ENCODE data around the genes SP7 and AMHR2.

DNA sequence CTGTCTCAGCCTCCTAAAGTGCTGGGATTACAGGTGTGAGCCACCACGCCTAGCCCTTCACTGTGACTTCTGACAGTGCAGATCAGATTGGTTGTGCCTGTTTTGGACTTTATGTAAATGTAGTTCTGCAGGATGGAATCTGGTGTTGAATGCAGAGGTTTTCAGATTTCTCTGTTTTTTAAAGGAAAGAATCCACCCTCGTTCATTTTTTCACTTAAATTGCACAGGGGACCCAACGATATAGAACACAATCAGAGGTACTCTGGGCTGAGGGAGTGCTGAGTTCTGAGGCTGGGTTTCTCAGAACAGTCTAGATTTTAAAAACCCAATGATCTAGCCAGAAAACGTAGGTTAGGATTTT, 6.8 kb downstream of the NR4A1 start:
- PRO-cap, 4 experiments = peak in 2 of 4 experiments; most common plus-strand start position 120 of the sequence (in 2)
- RAMPAGE, long total RNA, 2 experiments = no peak in any of the 2 experiments
- RRBS = no CpG with 5 or more reads among the region's 4 CpGs

DNA sequence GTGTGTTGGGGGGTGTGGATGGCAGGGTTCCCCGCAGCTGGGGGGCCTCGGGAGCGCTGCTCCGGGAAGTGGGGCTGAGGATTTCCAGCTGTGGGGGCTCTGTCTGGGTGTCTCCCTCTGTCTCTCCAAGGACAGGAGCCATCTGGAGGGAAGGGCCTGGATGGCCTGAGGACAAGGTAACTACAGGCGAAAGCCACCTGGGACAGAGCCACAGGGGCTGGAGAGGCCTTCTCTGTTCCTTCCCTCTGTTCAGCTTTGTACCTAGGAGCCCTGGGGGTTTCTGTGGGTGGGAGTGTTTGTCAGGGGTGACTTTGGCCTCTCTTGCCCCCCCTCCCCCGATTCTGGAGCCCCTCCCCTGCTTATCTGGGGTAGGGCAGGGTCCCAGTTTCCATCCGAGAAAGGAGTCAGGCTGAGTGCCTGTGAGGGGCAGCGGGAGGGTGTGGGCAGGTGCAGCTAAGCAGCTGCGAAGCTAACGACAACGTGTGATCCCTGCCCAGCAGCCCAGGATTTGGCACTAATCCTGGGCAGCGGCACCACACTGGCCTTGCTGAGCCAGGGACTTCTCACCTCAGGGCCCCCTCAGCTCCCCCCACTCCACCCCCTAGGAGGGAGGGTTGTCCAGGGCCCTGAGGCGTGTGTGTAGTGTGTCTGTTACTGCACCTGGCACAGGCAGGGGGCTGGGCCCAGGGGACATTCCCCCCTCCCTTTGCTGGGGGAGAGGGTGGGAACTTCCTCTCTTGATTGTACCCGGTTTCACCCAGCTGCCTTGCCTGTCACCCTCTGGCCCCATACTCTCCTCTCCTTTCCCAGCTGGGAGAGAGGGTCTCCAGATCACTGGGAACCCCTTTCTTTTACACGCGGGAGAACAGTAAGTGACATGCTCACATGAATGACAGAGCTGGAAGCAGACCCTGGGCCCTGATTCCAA, 1.7 kb downstream of the SMIM41 start:
- PRO-cap, 4 experiments = no peak in any of the 4 experiments
- RAMPAGE, long total RNA, 2 experiments = no peak in any of the 2 experiments
- RRBS = no CpG with 5 or more reads among the region's 16 CpGs

- PRO-cap, 4 experiments = peak in 3 of 4 experiments; most common plus-strand start chr12:52152314 (in 3); most common minus-strand start chr12:52152230 (in 2)
- RAMPAGE, long total RNA, 2 experiments = no peak in any of the 2 experiments
- RRBS = 4% methylated on average over 20 of the region's 68 CpGs
Measured at GRCh38 chr12:52151481-52152721, 39.9 kb downstream of the KRT80 start.

DNA sequence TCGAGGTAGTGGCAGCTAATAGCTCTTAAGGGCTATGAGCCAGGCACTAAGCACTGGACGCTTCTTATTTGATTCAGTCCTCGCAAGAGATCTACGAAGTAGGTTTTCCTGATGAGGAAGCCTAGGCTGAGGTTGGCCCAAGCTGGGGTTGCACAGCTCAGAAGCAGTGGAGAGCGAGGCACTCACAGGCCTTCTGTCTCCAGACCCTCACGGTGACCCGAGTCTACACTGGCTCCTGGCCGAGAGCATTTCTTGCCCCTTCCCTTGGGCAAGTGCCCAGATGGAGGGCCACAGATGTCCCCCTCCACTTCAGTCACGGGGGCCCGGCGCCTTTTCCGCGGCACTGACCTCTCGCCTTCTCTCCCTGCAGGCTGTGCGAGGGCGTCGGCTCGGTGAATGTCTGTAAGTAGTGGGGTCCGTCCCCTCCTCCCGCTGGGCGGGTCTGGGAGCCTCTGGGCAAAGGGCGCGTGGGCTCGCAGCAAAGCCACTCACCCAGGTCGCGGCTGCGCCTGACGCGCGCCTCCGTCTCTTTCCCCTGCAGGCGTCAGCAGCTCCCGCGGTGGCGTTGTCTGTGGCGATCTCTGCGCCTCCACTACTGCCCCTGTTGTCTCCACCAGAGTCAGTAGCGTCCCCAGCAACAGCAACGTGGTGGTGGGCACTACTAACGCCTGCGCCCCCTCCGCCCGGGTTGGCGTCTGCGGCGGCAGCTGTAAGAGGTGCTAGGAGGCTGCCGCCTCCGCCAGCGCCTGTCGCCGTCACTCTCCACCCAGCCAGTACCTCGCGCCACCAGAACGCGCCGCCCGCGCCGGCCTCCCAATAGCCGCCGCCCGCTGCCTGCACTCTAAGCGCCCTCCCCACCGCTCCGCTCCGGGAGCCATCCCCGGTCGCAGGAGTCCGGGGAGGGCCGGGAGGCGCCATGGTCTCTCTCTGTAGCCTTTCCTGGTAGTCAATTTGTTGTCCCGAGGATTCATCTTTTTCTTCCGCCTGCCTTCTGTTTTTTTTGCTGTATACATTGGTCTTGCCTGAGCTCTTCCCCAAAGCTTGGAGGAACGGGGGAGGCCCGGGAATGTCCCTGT, 13.0 kb downstream of the KRT83 start:
- PRO-cap, 4 experiments = peak in 2 of 4 experiments; most common plus-strand start position 773 of the sequence (in 1); most common minus-strand start position 757 of the sequence (in 2)
- RAMPAGE, long total RNA, 2 experiments = no peak in any of the 2 experiments
- RRBS = 3% methylated on average over 8 of the region's 75 CpGs

DNA sequence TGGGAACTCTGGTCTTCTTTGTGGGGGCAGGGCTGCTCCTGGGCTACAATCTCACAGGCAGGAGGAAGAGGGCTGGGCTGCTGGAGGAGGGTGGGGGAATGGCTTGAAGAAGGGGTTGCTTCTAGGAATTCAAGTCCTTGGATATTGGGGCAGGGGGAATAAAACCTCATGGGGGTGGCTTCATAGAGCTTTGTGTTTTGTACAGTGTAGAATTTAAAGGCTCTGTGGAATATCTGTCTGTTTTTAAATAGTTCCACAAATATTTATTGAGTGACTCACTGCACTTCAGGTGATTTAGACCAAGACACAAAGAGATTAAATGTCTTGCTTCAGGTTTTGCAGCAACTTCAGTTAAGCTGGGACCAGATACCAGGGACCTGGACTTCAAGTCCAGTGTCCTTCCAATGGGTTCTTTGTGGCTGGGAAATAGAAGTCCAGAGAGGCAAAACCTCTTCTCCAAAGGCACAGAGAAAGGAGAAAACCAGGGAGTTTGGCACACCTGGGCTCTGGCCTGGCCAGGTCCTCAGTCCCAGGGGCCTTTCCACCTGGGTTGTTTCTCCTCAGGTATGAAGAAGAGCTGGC, 21.6 kb downstream of the KRT85 start:
- PRO-cap, 4 experiments = no peak in any of the 4 experiments
- RAMPAGE, long total RNA, 2 experiments = no peak in any of the 2 experiments

- PRO-cap, 4 experiments = no peak in any of the 4 experiments
- RAMPAGE, long total RNA, 2 experiments = no peak in any of the 2 experiments
- RRBS = no CpG with 5 or more reads among the region's 14 CpGs
Measured at GRCh38 chr12:52522253-52523294, 2.4 kb upstream of the KRT5 start.

DNA sequence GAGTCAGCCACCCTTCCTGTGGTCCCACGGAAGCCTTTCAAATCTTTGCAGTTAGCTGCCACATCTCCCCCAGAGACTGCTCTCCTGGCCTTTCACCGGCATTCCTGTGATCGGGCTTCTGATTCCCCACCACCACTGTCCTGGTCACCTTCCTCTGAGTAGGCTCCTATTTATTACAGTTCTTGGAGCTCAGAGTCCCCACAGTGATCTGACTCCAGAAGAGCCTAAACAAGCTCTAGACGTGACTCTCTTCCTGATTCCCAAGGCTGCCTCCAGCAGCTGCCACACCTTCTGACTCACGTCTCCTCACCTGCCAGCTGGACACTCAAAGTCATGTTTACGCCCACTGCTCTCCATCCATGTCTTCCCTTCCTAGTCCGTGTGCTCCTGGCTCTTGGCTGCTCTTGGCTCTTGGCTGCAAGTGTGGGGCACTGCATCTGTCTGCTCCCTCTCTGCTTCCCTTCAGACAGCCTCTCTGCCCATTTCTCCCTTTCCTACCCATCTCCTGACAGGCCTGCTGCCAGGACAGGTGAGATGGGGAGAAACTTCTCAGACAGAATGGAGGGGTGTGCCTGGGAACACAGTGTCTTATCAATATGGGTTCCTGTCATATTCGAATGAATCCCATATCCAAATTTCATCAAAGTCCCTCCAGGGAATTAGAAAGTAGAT, 7.7 kb upstream of the KRT1 start:
- PRO-cap, 4 experiments = no peak in any of the 4 experiments
- RAMPAGE, long total RNA, 2 experiments = no peak in any of the 2 experiments
- RRBS = no CpG with 5 or more reads among the region's 8 CpGs

GRCh38 chr12:52768816-52769283, 8.3 kb downstream of the KRT76 start:
- PRO-cap, 4 experiments = peak in 1 of 4 experiments; most common minus-strand start chr12:52769017 (in 1)
- RAMPAGE, long total RNA, 2 experiments = no peak in any of the 2 experiments
- RRBS = no CpG with 5 or more reads among the region's 9 CpGs

- PRO-cap, 4 experiments = no peak in any of the 4 experiments
- RAMPAGE, long total RNA, 2 experiments = no peak in any of the 2 experiments
- RRBS = no CpG with 5 or more reads among the region's 6 CpGs
Measured at GRCh38 chr12:52859988-52860735, 11.4 kb upstream of the KRT78 start.

- PRO-cap, 4 experiments = no peak in any of the 4 experiments
- RAMPAGE, long total RNA, 2 experiments = no peak in any of the 2 experiments
- RRBS = no CpG with 5 or more reads among the region's 13 CpGs
Measured at GRCh38 chr12:52870252-52870901, 21.6 kb upstream of the KRT78 start.

DNA sequence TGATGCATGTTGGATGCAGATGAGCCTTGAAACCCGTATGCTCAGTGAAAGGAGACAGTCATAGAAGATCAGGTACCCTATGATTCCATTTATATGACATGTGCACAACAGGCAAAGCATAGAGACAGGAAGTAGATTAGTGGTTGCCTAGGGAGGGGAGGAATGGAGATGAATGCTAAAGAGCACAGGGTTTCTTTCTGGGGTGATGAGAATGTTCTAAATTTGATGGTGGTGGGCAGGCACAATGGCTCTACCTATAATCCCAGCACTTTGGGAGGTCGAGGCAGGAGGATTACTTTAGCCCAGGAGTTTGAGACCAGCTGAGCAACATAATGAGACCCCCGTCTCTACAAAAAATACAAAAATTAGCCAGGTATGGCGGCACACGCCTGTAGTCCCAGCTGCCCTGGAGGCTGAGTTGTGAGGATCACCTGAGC, 3.6 kb upstream of the KRT8 start:
- PRO-cap, 4 experiments = no peak in any of the 4 experiments
- RAMPAGE, long total RNA, 2 experiments = no peak in any of the 2 experiments
- RRBS = no CpG with 5 or more reads among the region's 5 CpGs

DNA sequence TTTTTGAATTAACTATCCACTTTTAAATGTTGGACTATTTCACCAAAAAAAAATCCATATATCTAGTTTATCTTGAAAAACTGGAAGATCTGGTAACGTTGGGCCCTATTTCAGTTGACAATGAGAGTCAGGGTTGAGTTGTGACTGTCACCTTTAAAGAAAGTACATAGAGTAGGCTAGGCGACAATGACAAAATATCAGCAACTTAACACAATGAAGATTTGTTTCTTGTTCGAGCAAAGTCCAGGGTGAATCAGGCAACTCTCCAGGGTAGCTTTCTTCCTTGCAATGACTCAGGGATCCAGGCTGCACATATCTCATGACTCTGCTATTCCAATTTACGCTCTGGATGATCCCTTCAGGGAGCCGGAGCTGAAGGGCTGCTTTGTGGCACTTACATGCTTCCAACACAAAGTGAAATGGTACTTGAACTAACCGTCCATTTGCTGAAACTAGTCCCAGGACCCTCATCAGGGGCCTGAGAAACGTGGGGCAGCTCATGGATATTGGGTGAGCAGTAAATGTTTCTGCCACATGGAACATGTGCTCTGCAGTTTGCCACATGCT, 13.2 kb upstream of the EIF4B start:
- PRO-cap, 4 experiments = no peak in any of the 4 experiments
- RAMPAGE, long total RNA, 2 experiments = no peak in any of the 2 experiments
- RRBS = no CpG with 5 or more reads among the region's 7 CpGs

- PRO-cap, 4 experiments = no peak in any of the 4 experiments
- RAMPAGE, long total RNA, 2 experiments = no peak in any of the 2 experiments
- RRBS = no CpG with 5 or more reads among the region's 4 CpGs
Measured at GRCh38 chr12:53048079-53048466, 1.8 kb upstream of the TNS2 start.

- PRO-cap, 4 experiments = peak in 2 of 4 experiments; most common plus-strand start chr12:53061678 (in 1); most common minus-strand start chr12:53061570 (in 2)
- RAMPAGE, long total RNA, 2 experiments = no peak in any of the 2 experiments
- RRBS = no CpG with 5 or more reads among the region's 19 CpGs
Measured at GRCh38 chr12:53061309-53062446, 11.8 kb downstream of the TNS2 start.

GRCh38 chr12:53208984-53209496, 2.0 kb upstream of the ITGB7 start:
- PRO-cap, 4 experiments = no peak in any of the 4 experiments
- RAMPAGE, long total RNA, 2 experiments = no peak in any of the 2 experiments
- RRBS = no CpG with 5 or more reads among the region's 7 CpGs

GRCh38 chr12:53300285-53300725, 810 bp downstream of the MYG1 start:
- PRO-cap, 4 experiments = peak in 2 of 4 experiments; most common minus-strand start chr12:53300354 (in 1)
- RAMPAGE, long total RNA, 2 experiments = no peak in any of the 2 experiments
- RRBS = no CpG with 5 or more reads among the region's 5 CpGs

- PRO-cap, 4 experiments = no peak in any of the 4 experiments
- RAMPAGE, long total RNA, 2 experiments = no peak in any of the 2 experiments
- RRBS = no CpG with 5 or more reads among the region's 8 CpGs
Measured at GRCh38 chr12:53336301-53336581, at the start of gene SP7. TSS of gene SP7 (minus strand) at chr12:53336354.

GRCh38 chr12:53381897-53382604, 2.1 kb downstream of the SP1 start:
- PRO-cap, 4 experiments = no peak in any of the 4 experiments
- RAMPAGE, long total RNA, 2 experiments = no peak in any of the 2 experiments
- RRBS = no CpG with 5 or more reads among the region's 7 CpGs

GRCh38 chr12:53423525-53424132, at the start of gene AMHR2:
TSS of gene AMHR2 (plus strand) at chr12:53423855.
- PRO-cap, 4 experiments = no peak in any of the 4 experiments
- RAMPAGE, long total RNA, 2 experiments = no peak in any of the 2 experiments
- RRBS = no CpG with 5 or more reads among the region's 2 CpGs

DNA sequence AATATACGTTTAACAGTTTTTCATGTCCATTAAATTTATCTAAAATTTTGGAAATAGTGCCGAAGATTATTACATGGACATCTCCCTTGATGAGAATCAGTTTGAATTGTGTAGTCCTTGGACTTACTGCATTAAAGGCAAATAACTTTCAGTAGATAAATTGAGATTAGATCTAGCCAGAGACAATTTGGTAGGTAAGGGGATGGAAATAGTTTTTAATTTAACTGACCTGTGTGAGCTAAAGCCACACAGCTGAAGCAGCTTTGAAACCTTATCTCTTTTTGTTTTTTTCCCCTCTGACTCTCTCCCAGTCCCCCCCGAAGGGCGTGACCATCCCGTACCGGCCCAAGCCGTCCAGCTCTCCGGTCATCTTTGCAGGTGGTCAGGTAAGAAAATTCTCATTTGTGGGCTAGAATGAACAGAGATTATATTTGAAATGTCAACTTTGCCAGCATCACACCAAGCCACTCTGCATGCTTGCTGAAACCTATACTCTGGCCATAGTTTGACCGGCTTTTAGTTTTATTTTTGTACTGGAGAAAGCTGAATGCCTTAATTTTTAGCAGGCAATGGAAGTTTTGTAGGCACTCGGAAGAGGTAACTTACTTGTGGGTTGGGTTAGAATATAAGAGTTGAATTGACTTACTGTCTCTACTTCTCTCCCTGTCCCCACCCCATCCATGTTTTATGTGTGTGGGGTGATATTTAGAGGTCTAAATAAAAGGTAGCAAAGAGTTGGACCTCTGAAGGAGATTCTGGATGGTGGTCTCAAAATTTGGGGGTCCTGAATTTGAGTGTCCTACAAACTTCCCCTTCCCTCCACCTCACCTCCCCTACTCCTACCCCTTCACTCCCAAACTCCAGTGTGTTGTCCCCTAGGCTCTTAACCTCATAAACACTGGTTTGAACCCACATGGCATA, 10.5 kb downstream of the PCBP2 start:
- PRO-cap, 4 experiments = no peak in any of the 4 experiments
- RAMPAGE, long total RNA, 2 experiments = no peak in any of the 2 experiments
- RRBS = no CpG with 5 or more reads among the region's 10 CpGs